A375 (cell line): Measurements from ENCODE around the genes HDHD3 and ZNF618.

GRCh38 chr9:112659145-112659761 lies 58.7 kb downstream of the INIP start:
- RAMPAGE, long total RNA = no peak

DNA sequence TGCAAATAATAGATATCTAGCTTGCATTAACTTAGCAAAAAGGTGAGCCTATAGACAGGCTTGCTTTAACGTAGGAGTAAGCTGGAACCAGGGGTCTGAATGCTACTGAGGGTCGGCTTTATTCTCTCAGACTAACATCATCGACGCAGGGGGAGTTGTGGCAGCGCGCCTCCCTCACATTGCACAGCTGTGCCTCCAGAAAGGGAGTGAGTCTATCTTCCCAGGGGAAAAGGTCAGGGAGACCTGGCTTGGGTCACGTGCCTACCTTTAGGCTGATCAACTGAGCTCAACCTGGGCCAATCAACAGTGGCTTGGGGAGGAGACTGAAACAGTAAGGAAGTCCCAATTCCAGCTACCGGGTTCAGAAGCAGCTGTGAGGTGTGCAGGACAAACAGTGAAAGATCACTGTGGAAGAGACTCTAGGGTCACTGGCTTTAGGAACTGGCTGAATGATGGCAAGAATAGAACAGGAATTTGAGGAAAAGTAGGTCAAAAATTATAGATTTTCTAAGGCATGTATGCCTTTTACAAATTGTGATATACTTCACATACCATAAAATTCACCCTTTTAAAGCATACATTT lies 14.3 kb downstream of the SNX30 start:
- RAMPAGE, long total RNA = no peak

DNA sequence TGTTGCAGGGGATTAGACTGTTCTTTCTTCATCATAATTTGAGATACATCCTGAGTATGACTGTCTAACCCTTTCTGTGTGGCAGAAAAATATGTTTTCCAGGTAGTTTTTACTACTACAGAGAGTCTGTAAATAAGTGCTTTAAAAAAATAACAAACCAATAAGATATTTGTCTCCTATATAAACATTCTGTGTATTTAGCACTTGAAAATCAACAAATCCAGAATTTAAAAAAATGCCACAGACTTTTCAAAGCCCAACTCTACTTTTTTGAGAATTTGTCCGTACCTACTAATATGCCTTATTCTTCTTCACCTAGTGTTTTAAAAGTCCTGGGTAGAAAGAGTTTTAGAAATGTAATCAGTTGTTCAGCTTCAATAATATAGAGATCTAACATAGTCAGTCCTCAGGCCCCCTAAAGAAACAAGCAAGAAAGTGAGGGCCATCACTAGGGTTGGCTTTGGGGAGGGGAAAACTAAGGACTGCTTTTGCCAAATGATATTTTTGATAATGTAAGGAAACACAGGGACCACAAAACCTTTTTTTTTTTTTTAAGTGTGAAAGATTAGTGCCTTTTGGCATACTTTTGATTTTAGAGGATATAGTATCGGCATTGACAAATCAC lies 17.5 kb downstream of the SLC46A2 start:
- RAMPAGE, long total RNA = no peak

DNA sequence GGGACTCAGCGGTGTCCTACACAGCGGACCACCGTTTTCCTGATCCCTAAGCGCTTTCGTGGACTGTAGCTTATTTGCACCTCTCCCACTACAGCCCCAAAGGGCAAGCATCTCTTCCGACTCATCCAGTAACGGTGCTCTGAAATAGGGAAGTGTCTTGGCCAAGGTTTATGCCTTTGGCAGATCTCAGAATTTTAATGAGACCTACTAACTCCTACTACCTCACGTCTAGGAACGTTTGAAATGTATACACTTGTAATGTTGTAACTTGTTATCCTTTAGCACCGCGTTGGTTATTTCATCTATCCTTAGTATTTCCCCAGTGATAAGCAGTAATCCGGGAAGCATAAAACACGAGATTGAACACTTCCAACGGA lies 421 bp downstream of the PRPF4 start:
- RAMPAGE, long total RNA = no peak

DNA sequence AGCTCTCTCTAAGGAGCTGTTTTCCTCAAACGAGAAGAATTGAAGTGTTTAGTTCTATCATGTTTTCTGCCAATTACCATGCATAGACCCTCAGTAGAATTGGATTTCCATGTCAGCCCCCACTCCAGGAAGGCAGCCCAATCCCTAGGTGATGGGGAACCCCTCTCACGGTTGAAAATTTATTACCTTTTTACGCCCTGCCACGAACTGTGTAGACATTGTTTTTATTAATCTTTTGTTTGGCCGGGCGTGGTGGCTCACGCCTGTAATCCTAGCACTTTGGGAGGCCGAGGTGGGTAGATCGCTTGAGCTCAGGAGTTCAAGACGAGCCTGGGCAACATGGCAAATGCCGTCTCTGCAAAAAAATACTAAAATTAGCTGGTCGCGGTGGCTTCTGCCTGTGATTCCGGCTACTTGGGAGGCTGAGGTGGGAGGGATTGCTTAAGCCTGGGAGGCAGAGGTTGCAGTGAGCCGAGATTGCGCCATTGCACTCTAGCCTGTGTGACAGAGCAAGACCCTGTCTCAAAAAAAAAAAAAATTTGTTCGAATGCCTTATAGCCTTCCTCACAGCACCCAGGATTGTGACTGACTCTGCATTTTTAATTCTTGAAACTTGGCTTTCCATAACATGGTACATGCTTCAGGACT lies 11.4 kb downstream of the RNF183 start:
- RAMPAGE, long total RNA = no peak

- RAMPAGE, long total RNA = no peak
Observed at GRCh38 chr9:113373024-113373576, 3.7 kb downstream of the HDHD3 start.

DNA sequence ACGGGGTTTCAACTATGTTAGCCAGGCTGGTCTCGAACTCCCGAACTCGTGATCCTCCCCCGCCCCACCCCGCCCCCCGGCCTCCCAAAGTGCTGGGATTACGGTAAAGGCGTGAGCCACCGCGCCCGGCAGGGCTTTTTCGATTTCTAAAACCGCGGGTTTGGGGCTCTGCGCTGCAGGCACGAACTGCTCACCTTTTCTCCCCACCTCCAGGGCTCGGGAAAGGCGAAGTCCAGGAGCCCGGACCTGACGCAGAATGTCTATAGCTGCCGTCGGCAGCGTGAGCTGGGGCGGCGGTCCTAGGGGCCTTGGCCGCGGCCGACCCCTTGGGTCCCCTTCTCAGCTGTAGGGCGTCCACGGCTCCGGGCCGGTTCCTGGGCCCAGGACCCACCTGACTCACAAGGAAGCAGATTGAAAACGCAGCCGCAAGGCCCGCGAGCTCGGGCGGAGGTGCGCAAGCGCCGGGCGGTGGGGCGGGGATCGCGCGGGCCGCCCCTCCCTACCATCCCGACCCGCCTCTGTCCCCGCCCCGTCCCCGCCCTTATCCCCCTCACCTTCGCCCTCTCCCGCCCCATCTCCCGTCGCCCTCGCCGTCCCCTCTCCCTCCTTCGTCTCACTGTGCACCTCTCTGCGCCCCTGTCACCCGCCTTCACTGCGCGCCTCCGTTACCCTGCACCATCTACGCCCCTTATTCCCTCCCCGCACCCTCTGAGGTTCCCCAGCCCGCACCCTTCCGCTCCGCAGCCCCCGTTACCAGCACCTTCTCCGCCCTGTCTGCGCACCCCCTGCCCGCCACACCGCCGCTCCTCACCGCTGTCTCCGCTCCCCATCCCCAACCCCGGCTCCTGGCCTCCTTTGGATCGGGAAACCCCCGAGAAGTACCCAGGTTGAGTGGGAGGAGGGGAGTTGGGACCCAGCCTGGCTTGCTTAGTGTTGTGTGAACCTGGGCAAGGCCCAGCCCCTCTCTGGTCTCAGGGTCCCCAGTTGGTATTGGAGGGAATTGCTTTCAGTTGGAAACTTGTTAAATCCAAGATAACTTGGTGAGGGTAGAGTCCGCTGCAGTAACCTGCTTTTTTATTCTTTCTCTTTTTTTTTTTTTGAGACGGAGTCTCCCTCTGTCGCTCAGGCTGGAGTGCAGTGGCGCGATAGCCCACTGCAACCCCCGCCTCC lies at the start of gene HDHD3:
TSS of gene HDHD3 (minus strand) at position 452 of the 1,170 bp plus-strand sequence.
- RAMPAGE, long total RNA = no peak

DNA sequence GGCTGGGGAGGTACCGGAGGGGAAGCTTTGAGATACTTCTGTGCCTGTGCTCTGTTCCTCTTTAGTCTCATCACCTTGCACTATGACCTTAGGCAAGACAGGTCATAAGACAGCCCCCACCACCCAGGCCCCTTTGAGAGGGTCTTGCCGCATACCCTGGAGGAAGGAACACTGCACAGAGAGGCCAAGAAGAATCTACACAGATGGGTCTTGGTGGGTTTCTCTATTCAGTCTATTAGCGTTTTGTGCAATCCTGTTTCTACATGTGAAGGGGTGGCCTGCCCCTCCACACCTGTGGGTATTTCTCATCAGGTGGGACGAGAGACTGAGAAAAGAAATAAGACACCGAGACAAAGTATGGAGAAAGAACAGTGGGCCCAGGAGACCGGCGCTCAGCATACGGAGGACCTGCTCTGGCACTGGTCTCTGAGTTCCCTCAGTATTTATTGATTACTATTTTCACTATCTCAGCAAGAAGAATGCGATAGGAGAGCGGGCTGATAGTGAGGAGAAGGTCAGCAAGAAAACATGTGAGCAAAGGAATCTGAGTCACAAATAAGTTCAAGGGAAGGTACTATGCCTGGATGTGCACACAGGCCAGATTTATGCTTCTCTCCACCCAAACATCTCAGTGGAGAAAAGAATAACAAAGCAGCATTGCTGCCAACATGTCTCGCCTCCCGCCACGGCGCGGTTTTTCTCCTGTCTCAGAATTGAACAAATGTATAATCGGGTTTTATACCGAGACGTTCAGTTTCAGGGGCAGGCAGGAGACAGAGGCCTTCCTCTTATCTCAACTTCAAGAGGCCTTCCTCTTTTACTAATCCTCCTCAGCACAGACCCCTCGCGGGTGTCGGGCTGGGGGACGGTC lies 2.2 kb upstream of the HDHD3 start:
- RAMPAGE, long total RNA = no peak

DNA sequence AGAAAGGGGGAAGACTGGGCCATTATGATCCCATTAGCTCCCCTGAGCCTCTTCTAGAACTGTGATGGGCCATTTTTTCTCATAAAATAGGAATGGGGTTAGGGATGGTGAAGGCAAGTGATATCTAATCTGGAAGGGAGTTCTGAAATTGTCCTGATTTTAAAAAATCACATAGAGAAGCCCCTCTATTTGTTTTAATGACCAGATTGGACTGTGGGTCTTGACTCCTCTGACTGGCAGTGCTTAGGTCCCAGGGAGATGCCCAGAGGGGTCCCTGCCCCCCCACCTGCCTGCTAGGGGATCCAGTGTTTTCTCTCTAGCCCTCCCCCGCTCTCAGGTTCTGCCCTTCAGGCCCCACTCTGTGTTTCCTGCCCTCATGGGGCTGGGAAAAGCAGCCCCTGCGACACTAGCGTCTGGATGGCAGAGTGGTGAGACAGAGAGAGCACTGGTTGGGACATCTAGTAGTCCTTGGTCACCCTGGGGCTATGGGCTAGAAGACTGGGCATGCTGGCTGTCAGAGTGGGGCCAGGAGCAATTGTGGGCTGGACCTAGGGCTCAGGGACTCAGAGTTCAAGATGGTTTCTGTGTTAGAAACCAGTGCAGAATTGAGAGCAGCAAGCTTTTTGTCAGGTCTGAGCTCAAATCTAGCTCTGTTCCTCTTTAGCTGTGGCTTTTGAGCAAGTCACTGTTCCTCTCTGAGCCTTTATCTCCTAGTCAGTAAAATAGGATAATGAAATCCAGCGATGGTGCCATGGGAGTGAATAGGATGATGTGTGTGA lies 38.8 kb downstream of the RGS3 start:
- RAMPAGE, long total RNA = no peak

DNA sequence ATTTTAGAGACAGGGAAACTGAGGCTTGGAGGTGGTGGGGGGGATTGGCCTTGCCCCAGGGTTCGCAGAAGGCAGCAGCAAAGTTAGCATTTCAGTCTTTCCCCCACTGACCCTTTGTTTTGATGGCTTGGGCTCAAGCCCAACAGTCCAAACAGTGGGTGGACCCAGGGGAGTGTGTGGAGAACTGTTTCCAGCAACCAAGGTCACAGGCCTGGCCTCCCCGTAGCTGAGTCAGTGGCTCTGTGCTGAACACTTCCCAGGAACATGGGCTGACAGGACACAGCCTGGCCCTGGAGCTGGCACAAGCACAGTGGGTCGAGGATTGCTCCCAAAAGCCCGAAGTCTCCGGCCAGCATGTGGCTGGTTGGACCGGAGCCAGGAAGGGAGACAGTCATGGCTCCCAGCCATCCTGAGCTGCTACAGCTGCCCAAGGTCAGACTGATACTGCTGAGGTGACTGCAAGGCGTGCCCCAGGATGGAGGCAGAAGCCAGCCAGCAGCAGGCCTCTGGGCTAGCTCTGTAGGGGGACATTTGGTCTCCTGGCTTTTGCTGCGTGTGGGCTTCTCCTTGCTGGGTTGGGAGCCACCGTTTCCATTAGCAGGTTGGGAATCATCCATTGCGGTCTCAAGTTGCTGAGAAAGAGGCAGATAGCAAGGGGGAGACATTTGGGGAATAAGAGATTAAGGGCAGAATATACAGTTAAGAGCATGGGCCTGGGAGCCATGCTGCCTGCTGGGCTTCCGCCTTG lies 95.6 kb downstream of the RGS3 start:
- RAMPAGE, long total RNA = no peak

- RAMPAGE, long total RNA = no peak
Observed at GRCh38 chr9:113580325-113581457, 117.2 kb downstream of the RGS3 start.

DNA sequence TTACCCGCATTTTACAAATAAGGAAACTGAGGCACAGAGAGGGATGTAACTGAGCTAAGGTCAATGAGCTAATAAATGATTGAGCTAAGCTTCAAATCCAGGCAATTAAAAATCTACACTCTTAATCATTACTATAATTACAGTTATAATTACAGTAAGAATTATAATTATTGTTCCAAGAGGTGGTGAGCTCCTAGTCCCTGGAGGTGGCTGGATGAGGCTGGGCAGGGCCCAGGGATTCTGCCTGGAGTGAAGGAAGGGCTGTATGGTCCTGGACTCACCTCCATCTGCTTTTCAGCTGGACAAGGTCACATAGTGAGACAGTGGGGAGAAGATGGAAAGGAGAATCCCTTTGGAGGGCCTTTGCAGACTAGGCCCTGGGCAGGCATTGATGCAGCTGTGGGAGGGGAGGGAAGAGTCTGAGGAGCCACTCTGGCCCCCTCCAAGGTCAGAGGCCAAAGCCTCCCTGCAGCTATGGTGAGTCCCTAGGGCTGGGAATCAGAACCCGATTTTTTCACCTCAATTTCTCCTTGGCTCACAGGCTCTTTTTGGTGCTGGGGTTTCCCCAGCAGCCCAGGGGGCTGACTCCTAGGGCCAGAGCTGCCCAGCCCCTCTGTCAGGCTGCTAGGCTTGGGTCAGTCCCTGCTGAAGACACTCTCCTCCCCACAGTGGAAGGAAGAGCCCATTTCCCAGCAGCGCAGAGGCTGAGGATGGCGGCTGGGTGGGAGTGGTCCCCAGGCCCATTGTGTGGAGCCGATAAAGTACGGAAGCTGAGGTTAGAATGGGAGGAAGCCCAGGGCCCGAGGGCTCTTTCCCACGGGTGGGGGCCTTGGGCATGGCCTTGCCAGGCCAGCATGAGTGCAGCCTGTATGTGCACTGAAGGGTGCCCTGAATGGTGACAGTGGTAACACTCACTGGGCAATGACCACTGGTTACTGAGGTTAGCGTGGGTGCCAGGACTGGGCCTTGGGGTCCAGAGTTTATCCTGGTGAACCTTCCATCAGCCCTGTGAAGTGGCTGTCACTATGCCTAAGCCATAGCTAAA lies 125.6 kb downstream of the RGS3 start:
- RAMPAGE, long total RNA = no peak

DNA sequence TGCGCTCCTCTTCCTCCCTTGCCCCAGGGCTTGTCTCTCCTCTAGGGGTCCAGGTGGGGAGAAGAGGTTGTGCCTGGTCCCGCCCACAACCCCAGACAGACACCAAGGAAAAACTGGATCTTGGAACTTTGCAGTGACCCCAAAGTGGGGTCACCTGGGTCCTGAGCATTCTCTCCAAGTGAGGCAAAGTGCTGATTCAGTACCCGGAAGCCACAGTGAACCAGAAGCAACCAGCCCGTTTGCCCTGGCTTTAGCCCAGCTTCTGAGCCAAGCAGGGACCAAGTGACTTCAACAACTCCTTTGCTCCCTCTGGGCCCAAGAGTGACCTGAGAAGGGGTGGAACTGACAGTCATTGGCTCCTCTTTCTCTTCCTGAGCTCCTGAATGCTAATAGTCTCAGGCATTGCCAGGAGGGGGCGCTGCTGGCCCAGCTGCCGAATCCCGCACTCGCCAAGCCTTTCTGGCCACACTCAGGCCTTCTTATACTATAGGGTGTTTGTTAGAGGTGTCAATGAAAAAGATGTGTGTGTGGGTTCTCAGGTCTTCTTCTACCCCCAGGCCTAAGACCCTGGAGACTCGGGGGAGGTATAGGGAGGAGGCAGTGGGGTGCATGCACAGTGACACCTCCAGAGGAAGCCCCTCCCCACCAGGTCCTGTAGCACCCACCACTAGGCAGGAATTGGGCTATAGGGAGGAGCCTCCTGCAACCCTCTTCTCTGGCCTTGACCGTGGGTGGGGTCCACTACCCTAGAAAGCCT lies 128.1 kb downstream of the RGS3 start:
- RAMPAGE, long total RNA = no peak

DNA sequence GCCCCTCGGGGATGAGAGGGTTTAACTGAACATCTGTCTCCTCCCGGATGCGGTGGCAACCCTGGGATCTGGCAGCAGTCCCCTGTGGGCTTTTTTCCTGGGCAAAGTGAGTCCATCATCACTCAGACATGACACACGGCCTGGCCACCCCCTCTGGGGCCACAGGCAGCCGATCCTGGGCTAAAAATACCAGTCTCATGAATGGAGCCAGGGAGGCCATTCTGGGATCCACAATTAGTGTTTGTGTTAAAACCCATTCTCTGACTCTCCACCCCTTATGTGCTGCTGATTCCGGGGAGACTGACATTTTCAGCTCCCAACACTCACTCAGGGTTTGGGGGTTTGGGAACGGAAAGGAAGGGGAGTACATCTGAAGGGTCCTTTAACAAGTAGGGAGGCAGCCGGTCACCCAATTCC lies 161.3 kb downstream of the RGS3 start:
- RAMPAGE, long total RNA = no peak

- RAMPAGE, long total RNA = no peak
Observed at GRCh38 chr9:113650438-113651059, 187.0 kb downstream of the RGS3 start.

DNA sequence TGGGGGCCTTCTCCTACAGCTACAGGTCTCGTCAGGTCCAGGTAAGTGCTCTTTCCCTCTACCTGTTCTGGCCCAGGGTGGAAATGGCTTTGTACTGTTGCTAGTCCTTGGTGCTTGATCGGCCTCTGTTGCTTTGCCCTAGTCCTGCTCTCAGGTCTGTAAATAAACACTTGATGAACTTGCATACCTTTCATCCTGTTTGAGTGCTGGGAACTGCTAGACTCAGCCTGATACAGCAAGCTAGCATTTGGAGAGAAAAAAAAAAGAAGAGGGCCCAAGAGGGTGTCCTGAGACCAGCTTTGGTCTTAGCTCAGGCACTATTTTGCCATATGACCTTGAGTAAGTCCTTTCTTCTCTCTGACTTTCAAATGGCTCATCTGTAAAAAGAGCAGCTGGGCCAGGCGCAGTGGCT lies 21.8 kb upstream of the ZNF618 start:
- RAMPAGE, long total RNA = no peak

DNA sequence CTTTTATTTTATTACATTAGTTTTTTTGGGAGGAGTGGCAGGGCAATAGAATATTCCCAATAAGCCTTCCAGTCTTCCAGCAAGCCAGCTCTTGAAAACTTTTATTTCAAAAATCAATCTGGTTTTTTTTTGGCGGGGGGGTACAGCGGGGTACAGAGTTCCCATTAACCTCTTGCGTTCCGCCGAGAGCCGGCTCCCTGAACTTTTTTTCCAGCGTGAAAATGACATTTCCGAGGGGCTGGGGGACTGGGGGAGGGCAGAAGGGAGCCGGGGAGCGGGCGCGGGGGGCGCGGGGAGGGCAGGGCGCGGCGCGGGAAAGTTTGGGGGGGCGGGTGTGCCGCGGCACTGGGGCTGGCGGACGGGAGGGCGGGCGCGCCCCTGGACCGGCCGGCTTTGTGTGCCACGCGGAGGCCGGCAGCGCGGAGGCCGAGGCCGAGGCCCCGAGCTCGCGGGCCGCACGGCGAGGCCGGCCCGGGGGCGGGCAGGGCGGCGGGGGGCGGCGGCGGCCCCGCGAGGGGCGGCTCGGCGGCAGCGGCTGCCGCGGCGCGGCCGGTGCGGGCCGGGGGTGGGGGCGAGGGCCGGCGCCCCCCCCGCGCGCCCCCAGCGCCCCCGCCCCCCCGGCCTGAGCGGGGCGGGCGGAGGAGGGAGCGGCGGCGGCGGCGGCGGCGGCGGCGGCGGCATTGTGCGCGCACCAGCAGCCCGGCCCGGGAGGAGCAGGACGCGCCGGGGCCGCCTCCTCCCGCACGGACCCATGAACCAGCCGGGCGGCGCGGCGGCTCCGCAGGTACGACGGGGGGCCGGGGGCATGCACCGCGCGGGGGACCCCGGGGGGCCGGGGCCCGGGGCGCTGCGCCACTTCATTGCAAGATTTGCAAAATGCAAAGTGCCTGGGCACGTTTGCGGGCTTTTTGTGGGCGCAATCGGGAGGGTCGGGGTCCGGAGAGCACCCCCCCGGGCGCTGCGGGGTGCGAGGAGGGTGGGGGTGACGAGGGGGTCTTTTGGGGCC lies at the start of gene ZNF618:
TSS of gene ZNF618 (plus strand) at position 680 of the 1,006 bp plus-strand sequence.
- RAMPAGE, long total RNA = no peak

DNA sequence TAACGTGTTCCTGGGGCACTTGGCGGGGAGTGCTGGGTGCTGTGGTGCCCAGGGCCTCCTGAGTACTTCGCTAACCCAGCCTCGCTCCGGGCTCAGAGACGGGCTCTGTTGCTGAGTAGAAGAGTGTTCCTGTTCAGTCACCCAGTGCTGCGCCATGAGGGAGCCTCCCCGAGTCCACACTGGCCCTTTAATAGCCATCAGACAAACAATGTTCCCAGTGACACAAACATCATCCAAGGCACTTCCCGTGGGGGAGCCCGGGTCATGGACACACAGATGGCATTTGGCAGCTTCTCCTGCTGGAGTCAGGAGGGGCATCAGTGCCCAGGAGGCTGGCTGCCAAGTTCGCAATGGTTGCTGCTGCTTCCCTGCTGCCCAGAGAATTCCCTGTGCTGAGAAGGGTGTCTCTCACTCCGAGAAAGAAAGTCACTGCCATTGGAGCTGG lies 85.6 kb downstream of the AMBP start:
- RAMPAGE, long total RNA = no peak

GRCh38 chr9:114038156-114038479 lies 40.0 kb downstream of the AMBP start:
- RAMPAGE, long total RNA = no peak

GRCh38 chr9:114080375-114081268 lies 2.5 kb upstream of the AMBP start:
- RAMPAGE, long total RNA = no peak